Foreskin keratinocyte (primary cell): ENCODE data around the genes YY1 and SLC25A47.

GRCh38 chr14:99548930-99549403, 55.0 kb downstream of the CCDC85C start:
- RAMPAGE, total RNA, result no peak

- RAMPAGE, total RNA, result no peak
Measured at GRCh38 chr14:99604718-99605229, 767 bp upstream of the CCDC85C start.

GRCh38 chr14:99670824-99671692, 13.0 kb upstream of the CYP46A1 start:
- RAMPAGE, total RNA, result no peak

DNA sequence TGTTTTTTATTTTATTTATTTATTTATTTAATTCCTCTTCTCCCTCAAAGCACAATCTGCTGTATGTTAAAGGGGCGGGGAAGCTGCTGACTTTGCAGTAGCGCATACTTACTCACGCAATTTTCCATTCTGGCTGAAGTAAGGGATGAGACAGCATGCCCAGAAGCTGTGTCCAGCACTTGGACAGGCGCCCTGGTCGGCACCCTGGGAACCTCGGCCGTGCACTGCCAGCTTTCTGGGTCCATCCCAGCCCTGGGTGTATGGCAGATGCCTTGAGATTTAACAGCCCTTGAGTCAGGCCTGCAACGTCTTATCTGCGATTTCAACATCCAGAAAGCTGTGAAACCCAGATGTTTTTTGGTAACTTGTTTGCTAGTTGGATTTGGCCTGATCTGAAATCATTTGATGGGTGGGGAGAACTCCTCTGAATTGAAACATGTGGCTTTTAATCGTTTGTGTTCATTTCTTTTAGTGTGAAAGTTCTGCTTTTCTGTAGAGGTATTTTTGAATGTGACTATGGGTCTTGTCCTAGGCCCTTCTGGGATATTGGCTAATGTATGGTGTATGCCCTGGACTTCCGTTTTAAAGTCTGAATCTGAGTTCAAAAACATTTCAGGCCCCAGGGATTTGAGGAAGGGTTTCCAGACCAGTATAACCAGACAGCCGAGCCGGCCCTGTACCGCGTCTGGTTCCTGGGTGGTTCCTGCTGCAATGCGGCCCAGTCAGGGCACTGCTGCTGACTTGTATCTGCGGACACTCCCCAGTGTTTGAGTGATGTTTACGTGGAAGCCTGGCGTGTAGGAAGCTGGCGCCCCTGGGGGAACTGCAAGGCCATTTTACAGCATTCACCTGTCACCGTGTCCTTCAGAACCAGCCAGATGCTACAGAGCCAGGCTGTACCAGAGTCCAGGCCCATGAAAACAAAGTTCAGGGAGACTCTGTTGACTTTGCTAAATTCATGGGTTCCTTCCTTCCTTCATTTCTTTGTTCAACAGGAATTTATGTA, 16.4 kb downstream of the EML1 start:
- RAMPAGE, total RNA, result no peak

DNA sequence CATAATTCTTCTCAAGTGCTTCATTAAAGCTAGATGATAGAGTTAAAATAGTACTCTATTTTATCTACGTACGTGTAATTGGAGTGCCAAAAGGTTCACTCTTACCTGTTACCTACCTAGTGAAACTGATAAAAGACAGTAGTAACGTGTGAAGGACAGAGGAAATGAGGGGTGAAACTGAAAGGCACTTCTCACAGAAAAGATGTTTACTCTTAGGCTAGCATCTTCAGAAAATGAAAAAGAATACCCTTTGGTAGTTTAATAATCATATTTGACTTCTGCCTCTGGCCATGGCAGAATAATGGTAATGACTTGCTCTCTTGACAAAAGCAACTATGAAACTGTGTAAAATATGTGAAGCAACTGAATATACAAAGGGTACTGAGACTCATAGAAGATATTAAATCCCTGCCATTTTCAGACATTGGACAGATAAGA, 6.4 kb upstream of the EVL start:
- RAMPAGE, total RNA, result no peak

DNA sequence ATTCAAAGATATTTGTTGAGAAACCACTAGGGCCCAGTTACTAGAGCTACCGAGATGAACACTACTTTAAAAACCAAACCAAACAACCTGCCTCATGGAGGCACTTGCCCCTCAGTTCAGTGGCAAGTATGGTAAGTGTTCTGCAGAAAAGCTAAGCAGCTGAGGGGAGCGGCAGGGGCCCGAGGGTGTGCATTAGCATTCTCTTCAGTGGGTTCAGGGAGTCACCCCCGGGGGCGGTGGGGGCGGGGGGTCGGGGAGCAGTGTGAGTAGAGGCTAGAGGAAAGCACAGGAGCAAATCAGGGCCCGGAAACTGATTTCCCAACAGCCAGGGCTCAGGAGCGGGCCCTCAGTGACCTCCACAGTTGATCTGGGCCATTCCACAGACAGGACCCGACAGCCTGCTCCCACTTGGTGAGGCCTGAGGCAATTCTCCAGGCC, 8.6 kb downstream of the EVL start:
- RAMPAGE, total RNA, result no peak

DNA sequence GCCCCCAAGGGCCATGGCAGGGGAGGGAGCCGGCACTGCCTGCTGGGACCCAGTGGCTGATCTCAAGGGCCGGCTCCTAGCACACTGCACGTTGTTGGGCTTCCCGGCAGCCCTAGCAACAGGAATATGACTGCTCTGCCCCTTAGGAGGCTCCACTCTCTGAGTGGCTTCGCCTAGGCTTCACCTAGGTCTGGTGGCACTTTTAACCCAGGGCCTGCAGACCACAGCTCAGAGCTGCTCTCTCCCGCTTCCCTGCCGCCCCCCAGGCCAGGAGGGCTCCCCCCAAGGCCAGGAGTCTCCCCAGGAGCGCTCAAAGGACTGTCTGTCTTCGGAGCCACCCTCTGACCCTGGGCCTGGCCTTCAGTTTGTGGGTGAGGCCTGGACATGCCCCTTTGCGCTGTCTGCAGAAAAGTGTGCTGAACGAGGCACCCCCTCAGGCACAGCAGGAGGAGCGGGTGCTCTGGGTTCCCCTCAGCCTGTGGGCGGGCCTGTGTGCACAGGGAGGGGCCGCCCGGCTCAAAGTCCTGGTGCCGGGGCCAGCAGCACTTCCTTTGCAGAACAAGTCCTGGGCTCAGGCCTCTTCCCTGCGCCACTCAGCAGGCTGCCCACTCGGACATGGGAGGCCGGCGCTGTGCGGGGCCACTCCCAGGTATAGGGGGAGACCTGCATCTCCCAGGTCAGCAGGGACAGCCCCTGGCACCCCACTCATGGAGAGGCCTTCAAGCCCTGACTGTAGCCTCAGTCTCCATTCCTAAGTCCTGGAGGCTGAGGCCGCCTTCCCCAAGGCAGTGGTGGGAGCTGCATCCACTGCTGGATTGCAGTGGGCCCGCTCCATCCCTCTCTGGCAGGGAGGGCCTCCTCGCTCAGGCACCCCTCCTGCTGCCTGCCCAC, 14.4 kb downstream of the DEGS2 start:
- RAMPAGE, total RNA, result no peak

DNA sequence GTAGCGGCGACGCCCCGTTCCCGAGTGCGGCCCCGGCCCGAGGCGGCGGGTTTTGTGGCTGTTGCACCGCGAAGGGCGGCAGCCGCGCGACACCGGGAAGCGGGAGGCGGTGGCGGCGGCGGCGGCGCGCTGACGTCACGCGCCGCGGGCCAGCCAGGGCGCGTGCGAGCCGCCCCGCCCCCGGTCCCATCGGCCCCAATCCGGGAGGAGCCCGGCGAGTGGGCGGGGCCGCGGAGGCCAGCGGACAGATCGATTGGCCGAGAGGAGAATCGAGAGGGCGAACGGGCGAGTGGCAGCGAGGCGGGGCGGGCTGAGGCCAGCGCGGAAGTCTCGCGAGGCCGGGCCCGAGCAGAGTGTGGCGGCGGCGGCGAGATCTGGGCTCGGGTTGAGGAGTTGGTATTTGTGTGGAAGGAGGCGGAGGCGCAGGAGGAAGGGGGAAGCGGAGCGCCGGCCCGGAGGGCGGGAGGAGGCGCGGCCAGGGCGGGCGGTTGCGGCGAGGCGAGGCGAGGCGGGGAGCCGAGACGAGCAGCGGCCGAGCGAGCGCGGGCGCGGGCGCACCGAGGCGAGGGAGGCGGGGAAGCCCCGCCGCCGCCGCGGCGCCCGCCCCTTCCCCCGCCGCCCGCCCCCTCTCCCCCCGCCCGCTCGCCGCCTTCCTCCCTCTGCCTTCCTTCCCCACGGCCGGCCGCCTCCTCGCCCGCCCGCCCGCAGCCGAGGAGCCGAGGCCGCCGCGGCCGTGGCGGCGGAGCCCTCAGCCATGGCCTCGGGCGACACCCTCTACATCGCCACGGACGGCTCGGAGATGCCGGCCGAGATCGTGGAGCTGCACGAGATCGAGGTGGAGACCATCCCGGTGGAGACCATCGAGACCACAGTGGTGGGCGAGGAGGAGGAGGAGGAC, at the start of gene YY1:
TSS of gene YY1 (plus strand) at position 654 of the 898 bp plus-strand sequence.
- RAMPAGE, total RNA, result no peak

- RAMPAGE, total RNA, result no peak
Measured at GRCh38 chr14:100259503-100260007, 20.6 kb downstream of the YY1 start.

DNA sequence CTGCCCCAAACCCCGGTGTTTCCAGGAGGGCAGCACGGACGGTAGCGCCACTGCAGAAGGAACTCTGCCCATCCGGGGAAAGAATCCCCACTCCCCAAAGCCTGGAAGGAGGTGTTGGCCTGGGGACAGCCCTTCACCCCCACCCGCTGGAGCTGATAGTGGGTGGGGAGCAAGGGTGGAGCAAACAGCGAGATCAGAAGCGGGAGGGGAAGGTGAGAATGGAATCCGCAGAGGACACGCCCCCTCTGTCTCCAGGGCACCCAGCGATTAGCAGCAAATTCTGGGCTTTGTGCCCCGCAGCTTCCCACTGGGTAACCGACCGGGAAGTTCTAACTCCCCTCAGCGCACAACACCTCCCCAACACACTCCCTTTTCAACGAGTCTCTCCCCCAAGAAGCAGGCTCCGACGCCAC, 1.4 kb downstream of the SLC25A29 start:
- RAMPAGE, total RNA, result no peak

DNA sequence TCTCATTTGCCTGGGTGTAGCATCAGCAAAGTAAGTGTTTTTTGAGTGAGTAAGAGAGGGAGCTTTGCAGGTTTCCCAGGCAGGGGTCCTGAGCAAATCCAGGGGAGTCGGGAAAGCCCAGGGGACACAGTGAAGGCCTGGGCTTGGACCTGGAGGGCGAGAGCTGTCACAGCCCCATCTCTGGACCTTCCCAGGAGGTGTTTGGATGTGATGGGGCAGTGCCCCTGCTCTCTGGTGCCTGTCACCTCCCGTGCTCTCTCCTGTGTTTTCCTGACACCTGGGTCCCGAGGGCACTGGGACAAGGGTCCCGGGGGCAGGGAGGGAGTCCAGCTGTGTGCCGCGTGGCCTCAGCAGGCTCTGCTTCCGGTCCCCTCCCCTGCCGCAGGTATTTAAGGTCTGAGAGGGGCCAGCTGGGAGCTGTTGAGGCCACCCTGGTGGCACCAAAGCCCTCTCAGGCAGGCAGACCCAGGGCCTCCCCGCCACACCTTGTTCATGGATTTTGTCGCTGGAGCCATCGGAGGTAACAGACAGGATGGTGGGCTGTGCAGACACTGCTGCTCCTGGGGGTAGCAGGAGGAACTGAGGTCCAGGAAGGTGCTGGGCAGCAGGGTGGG, at the start of gene SLC25A47:
TSS of gene SLC25A47 (plus strand) at position 417 of the 614 bp plus-strand sequence.
- RAMPAGE, total RNA, result no peak

DNA sequence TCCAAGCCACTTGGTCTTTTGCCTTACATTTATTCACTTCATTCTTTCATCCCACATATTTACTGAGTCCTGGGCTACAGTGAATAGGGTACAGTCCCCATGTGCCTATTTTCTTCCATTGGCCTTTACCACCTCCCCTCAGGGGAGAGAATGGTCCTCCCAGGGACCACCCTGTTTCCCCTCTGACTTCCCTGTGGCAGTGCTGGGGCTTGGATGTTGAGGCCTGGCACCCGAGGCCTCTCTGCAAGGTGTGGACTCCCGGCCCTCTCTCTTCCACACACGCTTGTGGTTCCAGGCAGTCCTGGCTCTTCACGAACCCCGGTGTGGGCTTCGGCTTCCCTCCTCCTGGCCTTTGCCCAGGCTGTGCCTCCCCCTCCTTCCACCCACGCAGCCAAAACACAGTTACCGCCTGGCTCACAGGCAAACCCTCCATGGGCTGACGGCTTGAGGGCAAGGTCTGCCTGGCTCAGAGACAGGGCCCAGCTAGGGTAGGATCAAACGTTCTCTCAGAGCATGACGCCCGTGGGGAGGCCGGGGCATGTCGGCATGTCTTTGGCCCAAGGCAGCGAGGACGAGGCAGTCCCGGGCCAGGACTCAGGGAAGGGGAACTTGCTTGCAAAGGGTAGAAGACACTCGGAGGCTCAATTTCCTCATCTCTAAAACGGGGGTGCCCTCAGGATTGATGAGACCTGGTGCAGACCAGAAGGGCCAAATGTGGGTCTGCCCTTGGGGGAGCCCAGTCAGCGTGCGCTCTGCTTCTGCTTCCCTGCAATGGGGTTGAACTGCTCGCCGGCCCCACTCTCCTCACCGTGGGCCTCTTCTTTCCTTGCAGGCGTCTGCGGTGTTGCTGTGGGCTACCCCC, 2.0 kb downstream of the SLC25A47 start:
- RAMPAGE, total RNA, result no peak

DNA sequence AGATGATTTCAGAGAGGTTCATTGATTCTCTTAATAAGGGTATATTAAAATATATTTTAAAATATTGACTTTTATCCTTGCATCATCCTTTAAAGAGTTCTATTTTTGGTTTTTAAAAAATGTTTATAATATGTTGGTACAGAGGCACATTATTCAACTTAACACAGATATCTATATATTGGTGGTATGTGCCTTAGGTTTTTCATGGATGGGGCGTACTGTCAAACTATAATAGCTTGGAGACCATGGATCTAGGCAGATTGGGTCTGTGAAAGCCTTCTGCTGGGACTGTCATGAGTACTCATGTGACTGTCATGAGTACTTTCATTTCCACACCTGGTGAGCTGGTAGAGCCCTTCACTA, 104.9 kb downstream of the BEGAIN start:
- RAMPAGE, total RNA, result no peak

DNA sequence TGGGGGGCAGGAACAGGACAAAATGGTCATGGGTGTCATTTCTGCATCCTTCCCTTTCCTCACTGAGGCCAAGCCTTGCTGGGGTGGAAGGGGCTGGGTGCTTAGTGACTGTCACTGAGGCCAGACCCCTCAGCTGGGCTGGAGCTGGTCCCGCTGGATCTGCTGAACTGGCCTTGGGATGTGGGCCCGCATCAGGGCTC, 57.9 kb downstream of the BEGAIN start:
- RAMPAGE, total RNA, result no peak

DNA sequence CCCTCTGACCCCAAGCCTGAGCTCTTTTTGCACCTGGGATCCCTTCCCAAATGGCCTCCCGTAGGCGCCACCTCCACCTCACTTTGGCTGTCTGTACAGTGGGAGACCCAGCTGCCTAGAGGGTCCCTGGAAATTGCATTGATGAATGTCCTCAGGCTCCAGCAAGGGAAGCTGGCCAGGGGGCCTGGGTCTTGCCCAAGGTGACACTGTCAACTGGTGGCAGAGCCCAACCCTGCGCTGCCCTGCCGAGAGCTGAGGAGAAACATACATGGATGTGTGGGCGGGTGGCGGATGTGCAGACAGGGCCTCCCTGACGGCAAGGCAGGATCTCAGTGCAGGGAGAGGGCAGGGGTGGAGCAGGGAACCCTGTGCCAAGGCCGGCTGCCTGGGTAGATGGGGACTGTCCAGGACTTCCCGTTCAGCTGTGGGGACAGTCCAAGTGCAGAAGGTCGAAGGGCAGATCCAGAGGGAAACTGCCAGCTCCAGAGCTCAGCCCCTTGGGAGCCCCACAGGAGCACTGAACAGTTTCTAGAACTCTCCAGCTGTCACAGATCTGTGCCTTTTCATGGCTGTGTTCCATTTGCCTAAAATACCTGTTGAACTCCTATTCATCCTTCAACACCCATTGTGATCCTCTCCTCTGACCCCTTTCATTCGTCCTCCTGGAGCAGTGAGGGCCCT, 53.1 kb downstream of the BEGAIN start:
- RAMPAGE, total RNA, result no peak

- RAMPAGE, total RNA, result no peak
Measured at GRCh38 chr14:100568594-100569145, 18.5 kb downstream of the BEGAIN start.

DNA sequence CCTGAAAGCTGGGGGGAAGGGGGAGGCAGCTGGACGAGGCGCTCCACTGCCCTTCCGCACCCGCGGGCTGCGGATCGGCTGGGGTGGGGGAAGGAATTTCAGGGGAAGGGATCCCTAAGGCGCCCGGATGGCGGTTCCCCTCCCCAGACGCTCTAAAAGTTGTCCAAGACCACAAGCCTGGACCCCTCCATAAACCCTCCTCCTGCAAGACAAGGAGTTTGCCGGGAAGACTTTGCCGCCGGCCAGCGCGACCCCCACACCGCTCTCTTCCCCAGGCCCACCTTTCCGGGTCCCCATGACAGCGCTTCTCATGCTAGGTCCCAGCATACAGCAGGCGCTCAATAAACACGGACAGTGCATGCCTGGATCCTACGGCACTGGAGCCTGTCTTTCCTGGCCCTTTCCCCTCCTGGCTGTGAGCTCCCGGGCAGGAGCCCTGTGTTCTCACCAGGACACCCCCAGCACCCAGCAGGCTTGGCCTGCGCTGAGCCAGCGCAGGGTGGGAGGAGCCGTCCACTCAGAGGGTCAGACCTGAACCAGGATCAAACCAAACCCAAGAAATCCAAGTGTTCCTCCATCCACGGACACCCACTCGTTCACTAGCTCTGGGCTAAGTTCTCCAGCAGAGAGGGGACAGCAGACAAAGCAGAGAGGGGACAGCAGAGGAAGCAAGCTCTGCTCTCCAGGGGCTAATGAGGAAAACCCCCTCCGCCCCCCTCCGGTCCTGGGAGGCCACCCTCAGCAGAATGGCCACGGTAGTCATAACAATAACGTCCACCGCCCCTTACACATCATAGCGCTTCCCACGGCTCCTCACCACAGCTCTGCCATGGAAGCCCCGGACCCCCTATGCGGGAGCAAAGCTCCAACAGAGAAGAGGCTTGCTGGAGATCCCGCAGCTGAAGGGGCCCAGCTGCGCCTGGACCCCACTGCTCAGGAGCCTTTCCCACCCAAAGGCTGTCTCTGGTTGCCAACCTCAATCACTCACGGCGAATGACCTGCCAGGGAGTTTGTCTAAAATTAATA, 17.8 kb downstream of the BEGAIN start:
- RAMPAGE, total RNA, result no peak

DNA sequence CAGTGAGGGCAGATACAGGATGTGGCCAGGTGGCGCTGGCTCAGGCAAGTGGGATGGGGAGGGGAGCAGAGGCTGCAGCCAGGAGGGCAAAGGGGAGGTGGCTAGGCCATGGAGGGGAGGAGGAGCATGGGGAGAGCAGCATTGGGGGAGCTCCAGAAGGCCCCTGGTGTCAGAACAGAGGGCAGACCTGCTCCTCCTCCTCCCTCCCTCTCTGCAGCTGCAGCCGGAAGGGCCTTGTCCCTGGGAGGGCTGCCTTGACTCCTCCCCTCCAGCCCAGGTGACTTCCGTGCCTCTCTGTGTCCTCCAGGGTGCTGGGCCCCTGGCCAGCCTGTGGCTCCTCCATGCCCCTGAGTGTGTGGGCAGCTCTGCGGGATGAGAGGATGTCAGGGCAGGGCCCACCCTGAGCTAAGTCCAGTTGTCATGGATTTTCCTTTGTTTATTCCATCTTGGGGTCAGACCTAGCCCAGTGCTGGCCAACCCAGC, 68.2 kb upstream of the DLK1 start:
- RAMPAGE, total RNA, result no peak

- RAMPAGE, total RNA, result no peak
Measured at GRCh38 chr14:100662658-100663386, 63.9 kb upstream of the DLK1 start.

DNA sequence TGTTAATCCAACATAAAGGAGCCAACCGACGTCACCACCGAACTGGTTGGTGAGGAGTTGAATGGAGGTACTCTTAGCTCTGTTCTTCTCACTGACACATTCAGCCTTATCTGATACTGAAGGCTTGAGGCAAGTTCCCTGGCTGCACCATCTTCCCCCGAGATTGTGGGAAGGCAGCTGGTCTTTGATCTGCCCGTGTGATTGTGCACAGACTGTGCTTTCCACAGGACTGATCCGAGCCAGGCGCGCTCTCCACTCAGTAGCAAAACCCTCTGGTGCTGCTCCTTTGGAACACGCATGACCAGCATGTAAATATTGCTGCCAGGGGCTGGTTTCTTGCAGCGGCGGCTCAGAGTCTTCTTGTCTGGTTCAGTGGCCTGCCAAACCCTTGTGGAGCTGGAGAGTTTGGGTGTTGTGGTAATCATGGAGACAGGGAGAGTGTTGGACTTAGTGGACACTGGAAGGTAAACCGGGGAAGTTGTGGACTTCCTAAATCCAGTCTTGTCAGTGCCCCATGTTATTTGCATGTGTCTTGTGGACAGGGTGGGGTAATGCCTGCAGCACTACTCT, 30.0 kb upstream of the DLK1 start:
- RAMPAGE, total RNA, result no peak